ENCODE measurements around the gene TCTE1.

GRCh38 chr6:44202356-44202989 lies 14.3 kb upstream of the MYMX start:
- RRBS = no CpG with 5 or more reads among the region's 5 CpGs

DNA sequence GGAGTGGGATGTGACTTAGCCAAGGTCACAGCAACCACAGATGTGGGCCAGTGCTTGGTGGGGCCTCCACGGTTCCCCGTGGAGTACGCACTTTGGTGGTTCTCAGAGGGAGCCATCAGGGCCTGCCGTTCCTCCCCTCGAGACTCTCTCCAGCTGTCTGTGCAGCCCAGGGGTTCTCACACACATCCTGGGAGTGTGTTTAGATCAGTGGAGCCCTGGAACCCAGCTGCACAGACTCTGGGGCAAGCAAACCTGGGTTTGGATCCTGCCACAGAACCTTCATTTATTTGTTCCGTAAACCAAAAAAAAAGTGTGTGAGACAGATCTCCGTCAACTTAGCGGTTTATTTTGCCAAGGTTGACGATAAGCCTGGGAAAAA lies 13.7 kb upstream of the MYMX start:
- RRBS = no CpG with 5 or more reads among the region's 9 CpGs

- RRBS = no CpG with 5 or more reads among the region's 5 CpGs
Measured at GRCh38 chr6:44221149-44222175, 1.9 kb upstream of the SLC29A1 start.

GRCh38 chr6:44249016-44249927 lies 2.4 kb downstream of the HSP90AB1 start:
- RRBS = no CpG with 5 or more reads among the region's 12 CpGs

- RRBS = no CpG with 5 or more reads among the region's 8 CpGs
Measured at GRCh38 chr6:44249928-44251023, 3.4 kb downstream of the HSP90AB1 start.

- RRBS = no CpG with 5 or more reads among the region's 15 CpGs
Measured at GRCh38 chr6:44254252-44255239, 2.8 kb downstream of the SLC35B2 start.

DNA sequence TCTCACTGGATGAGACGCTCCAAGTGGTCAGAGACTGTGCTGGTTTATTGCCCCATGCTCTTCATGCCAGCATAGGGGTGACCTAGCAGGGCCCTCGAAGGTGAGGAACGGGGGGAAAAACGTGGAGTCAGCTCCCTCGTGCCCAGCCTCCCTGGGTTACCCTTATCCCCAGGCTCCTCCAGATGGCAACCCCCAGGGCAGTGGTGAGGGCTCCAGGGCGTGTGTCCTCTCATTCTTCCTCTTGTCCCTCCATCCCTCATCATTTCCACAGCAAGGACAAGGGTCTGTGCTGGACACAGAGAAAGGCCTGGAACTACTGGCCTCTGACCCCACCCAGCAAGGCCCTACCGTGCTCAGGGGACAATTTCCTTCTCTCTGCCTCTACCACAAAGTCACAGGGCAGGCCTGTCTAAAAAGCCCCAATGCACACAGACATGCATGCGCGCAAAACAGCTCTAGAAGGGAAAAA lies 923 bp upstream of the SLC35B2 start:
- RRBS = no CpG with 5 or more reads among the region's 9 CpGs

DNA sequence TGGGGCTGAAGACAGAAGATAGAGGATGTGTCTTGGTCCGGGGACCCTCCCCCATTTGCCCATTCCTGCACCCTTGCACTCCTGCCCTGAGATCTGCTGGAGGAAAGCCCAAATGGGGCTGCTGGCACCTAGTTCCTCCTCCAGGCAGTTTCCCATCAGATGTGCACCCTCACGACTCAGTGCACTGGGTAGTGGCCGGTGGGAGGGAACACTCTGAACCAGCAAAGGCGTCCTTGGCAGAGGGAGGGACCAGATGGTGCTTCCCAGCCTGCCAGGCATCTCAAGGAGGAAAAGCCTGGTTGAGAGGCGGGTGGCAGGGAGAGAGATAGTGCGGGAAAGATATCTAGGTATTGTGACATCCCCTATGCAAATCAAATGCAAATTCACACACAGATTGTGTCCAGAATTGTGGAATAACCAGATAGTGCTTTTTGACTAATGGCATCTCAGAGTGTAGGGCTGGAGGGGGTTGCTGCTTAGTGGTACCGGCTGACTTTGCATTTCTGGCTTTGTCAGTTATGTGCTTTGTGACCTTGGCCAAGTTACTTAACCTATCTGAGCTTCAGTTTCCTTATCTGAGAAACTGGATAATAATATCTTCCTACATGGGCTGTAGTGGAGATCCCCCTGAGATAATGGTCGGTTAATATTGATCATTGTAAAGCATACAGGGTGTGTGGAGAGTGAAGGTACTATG lies 7.6 kb downstream of the TCTE1 start:
- RRBS = no CpG with 5 or more reads among the region's 8 CpGs

GRCh38 chr6:44297522-44298457 lies at the start of gene TCTE1:
TCTE1 (minus strand) TSS chr6:44297698.
- RRBS = 4% methylated on average over 18 of the region's 69 CpGs

DNA sequence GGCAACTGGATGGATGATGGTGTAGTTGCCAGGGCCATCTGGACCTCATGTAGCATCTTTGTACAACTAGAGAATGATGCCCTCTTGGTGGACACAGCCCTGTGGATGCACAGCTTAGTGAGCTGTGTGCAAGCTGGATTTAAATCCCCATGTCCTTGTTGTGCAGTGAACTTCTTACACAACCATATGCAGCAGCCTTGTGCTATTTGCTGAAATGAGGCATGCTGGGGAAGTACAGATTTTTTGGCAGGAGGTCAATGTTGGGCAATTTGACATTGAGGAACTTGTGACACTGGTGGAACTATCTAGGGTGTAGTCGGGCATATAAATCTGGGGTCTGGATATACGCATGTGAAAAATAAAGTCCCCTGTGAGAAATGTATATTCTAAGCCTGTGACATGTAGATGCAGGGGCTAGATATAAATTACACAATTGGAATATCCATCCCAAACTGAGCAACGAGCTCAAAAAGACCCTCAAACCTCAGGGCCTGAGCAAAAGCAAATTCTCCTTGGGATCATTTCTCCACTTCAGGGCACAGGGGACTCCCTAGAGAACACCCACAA lies 5.7 kb upstream of the CDC5L start:
- RRBS = no CpG with 5 or more reads among the region's 3 CpGs

- RRBS = no CpG with 5 or more reads among the region's 5 CpGs
Measured at GRCh38 chr6:44403633-44404048, 16.1 kb downstream of the CDC5L start.

DNA sequence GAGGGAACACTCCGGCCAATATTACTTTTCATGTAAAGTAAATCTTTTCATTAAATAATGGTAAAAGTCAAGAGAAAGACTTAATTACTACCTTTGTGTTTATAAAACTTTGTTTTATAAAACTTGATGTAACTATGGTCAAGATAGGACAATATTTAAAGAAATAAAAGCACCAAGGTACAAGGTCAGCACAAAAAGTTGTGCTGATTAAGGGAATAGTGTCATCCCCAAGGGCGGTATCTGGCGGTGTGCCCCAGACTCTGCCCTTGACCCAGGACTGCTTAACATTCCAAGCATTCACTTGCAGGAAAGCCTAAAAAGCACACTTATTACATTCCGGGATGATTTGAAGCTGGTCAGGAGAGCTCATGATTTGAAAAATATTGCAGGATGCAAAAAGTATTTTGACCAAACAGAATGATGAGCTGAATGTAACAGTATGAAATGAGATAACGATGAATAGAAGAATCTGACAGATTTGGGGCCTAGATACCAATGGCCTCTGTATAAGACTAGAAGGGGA lies 77.0 kb downstream of the CDC5L start:
- RRBS = no CpG with 5 or more reads among the region's 5 CpGs

GRCh38 chr6:44555104-44555586 lies 167.6 kb downstream of the CDC5L start:
- RRBS = no CpG with 5 or more reads among the region's 10 CpGs

DNA sequence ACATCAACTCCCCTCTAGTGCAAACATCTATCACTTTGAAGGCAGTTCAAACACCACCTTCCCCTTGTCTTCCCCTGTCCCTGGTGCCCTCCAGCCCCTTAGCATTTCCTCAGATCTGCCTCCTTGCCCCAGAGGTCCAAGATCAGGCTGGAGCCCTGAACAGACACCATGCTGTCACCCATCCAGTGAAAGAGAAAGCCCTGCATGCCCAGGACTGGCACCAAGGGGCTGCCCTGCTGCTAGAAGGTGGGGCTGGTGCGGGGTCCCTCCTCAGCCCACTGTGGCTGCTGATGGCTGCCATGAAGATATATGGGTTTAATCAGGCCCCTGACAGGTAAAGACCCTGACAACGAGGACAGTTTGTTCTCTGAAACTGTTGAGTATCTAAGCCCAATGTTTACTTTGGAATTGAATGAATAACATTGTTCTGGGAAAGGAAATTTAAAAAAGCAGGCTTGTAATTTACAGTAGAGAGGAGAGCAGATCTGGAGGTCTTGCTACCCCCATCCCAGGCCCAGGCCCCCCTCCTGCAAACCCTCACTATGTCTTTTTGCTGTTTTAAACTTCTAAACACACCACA lies 171.2 kb downstream of the CDC5L start:
- RRBS = no CpG with 5 or more reads among the region's 2 CpGs

GRCh38 chr6:44651064-44651365 lies 263.5 kb downstream of the CDC5L start:
- RRBS = no CpG with 5 or more reads among the region's 6 CpGs

DNA sequence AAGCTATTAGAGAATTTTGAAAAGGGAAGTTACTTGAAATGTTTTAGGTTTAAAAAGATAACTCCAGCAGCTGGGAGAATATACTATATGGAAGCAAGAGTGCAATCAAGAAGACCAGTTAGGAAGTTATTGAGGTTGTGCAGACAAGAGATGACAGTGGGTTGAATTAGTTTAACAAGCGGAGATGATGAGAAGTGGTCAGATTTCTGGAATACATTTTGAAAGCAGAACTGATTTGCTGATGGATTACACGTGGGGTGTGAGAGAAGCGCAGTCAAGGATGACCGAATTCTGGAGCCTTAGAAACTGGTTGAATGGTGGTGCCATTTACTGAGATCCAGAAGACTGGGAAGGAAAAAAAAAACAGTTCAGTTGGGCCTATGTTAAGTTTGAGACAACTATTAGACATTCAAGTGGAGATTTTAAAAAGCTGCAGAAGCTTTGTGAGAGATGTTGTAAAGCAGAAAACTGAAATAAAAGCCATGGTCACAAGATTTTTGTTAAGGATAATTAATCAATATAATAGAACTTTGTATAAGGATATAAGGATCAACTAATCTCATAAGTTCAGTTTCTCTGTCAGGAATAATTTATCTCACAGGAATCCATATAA lies 7.6 kb downstream of the SUPT3H start:
- RRBS = no CpG with 5 or more reads among the region's 4 CpGs

GRCh38 chr6:45437200-45437644 lies 59.5 kb upstream of the SUPT3H start:
- RRBS = no CpG with 5 or more reads among the region's 3 CpGs

DNA sequence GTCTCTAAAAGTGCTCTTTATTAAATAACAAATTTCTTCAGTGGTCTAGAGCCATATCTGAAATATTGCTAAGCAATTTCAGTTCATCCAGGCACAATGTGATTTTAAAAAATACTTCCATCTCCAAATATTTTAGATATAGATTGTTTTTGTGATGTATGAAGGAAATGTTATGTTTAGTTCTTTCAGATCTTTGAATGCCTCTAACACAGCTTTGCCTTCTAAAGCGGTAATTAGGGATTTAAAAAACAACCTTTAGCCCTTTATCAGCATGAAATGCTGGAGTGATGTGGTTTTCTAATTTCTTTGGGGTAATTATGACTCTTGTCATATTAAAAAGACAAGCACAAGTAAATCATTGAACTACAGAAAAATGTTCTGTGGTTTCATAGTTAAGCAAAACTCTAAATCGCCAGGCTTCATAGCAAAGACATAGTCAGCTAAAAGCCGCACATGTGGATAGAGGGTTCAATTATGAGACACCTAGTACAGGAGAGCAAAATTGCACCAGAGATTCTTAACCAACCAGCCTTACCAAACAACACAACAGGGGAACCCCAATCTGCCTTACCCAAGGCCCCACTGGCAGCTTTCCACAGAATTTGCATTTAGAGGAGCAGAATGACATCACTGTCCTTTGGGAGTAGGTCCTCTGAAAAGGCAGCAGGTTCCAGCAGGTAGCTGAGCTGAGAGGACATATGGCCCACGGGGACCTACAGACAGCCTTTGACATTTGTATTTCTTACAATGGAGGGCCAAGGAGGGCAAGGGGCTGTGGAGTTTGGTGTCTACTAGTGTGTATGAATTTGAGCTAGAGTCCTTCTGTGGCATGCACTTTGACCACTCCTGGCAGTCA lies 170.8 kb upstream of the SUPT3H start:
- RRBS = no CpG with 5 or more reads among the region's 4 CpGs

- RRBS = no CpG with 5 or more reads among the region's 17 CpGs
Measured at GRCh38 chr6:45555782-45556724, 178.3 kb upstream of the SUPT3H start.

DNA sequence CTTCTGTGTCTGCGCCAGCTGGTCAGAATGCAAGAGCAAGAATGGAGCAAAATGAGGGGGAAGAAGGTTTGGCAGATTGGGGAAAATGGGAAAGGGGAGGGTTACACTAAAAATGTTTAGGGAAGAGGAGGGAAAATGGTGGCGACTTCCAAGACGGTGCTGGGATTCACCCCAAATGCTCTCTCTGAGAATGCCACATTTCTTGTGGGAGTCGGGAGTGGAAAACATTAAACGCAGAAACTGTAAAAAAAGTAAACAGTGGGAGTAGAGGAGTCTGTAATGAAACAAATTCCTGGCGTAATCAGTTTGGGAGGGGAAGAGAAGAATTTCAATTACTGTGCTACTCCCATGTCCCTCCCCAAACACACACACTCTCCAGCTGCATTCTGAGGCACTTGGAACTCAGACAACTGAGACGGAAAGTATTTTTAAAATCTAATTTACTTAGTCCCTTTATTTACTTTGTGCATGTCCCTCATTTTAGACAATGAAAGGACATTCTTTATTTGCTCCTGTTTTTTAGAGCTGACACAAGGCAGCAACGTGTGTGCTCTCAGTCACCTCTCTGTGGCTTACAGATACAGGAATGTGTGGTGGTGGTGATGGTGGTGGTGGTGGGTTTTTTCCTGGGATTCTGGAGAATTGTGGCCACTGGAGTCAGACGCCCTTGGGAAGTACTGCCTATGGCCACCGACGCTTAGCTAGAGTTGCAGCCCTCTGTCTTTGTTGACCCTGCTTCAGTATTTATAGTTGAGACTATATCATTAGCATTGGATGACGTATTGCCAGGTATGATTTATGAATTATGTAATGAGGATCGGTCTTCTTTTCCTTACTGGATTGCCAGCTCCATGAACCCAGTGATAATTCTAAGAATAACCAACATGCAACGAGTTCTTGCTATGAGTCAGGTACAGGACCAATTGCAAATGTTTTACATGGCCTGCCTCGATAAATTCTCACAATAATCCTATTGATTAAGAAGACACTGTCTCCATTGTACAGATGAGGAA lies 63.8 kb downstream of the CLIC5 start:
- RRBS = no CpG with 5 or more reads among the region's 15 CpGs

Data from HTR-8/SVneo (cell line).